HEK293 (cell line): ENCODE data around the genes TNFSF13, CD68, FXR2, TP53, CYB5D1 and GUCY2D.

GRCh38 chr17:7475596-7476113 lies 3.8 kb downstream of the ZBTB4 start:
- PRO-cap = no peak
- RRBS, 2 experiments = no CpG with 5 or more reads among the region's 14 CpGs

DNA sequence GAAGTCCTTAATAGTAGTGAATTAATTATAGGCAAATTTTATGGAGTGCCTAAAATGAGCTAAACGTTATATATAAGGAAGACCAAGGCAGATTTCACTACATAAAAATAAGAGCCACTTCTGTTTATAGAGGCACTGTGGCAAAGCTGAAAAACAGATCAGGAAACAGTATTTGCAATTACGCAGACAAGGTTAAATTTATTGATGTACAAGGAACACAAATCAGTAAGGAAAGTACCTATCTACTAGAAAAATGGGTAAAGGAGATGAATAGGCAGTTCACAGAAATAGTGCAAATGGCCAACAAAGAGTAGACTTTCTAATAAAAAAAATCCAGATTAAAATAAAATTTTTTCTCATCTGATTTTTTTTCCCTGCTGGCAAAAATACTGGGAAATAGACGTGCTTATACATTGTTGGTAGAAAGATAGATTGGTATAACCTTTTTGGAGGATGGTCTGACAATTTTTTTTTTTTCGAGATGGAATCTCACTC lies 5.4 kb downstream of the SLC35G6 start:
- PRO-cap = no peak
- RRBS, 2 experiments = no CpG with 5 or more reads among the region's 4 CpGs

- PRO-cap = no peak
- RRBS, 2 experiments = no CpG with 5 or more reads among the region's 7 CpGs
These were observed 12.0 kb downstream of the SLC35G6 start for GRCh38 chr17:7493168-7493822.

DNA sequence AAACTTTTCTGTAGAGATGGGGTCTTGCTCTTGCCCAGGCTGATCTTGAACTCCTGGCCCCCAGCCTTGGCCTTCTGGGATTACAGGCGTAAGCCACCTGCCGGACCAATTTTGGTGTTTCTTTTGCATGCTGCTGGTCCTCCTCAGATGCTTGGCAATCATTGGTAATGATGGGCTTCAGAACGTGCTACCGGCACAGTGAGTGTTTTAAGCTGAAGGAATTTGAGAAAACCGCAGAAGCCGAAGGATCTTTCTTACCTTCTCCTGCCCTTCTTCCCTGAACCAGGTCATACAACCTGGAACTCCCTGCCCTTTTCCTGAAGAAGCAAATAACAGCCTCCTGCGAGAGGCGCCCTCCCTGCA lies 494 bp upstream of the TNFSF12 start:
- PRO-cap = no peak
- RRBS, 2 experiments = 31 to 78% methylated on average over 3 of the region's 8 CpGs

- PRO-cap = no peak
- RRBS, 2 experiments = 81 to 86% methylated on average over 2 to 3 of the region's 24 CpGs
These were observed at the start of gene TNFSF13 for GRCh38 chr17:7558592-7559756. TNFSF13 (plus strand) TSS chr17:7558750.

GRCh38 chr17:7579035-7579782 lies at the start of gene CD68:
CD68 (plus strand) TSS chr17:7579638.
- PRO-cap = bidirectional peak, plus-strand start at chr17:7579602, minus-strand start at chr17:7579436
- RRBS, 2 experiments = no CpG with 5 or more reads among the region's 7 CpGs

DNA sequence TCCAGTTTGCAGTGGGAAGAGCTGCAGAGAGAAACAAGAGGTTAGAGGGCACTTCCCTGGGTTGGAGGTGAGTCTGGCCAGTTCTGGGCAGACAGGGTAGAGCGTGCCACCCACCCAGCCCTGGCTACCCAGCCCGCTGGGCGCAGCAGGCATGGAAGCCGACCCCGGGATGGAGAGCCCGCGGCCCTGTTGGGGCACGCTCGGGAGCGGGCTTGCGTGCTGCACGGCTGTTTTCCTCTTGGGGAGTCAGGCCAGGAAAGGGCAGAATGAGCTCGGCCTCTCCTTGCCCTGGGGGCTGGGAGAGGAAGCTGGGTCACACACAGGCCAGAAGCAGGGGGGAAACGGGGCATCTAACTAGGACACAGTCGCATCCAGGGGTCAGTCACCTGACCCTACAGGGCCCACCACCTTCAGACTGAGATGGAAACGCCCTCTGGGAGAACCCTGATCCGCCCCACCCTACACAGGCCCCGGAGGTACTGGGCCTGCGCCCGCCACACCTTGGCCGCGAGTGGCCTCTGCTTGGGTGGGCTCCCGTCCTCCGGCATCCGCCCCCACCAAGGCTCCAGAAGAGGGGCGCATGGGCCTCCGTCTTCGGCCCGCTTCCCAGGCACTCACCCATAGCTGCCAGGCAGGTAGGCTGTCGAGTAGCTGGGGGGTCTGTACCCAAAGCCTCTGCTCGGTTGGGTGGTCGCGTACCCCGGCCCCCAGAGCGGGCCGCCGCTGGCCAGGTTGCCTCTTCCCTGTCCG lies 1.2 kb downstream of the SOX15 start:
- PRO-cap = no peak
- RRBS, 2 experiments = 94 to 96% methylated on average over 11 of the region's 38 CpGs

- PRO-cap = bidirectional peak, plus-strand start at chr17:7591120, minus-strand start at chr17:7590866
- RRBS, 2 experiments = 95 to 100% methylated on average over 1 of the region's 8 CpGs
These were observed 893 bp upstream of the SOX15 start for GRCh38 chr17:7590631-7591343.

- PRO-cap = bidirectional peak, plus-strand start at chr17:7614683, minus-strand start at chr17:7614582; bidirectional peak, plus-strand start at chr17:7614919, minus-strand start at chr17:7614819; bidirectional peak, plus-strand start at chr17:7615347, minus-strand start at chr17:7615103
- RRBS, 2 experiments = 1 to 2% methylated on average over 23 of the region's 97 CpGs
These were observed at the start of gene FXR2 for GRCh38 chr17:7614616-7615721. FXR2 (minus strand) TSS chr17:7614897.

GRCh38 chr17:7669041-7669572 lies 18.2 kb downstream of the TP53 start:
- PRO-cap = no peak
- RRBS, 2 experiments = no CpG with 5 or more reads among the region's 4 CpGs

- PRO-cap = bidirectional peak, plus-strand start at chr17:7687636, minus-strand start at chr17:7687487
- RRBS, 2 experiments = no CpG with 5 or more reads among the region's 29 CpGs
These were observed at the start of gene TP53 for GRCh38 chr17:7687038-7687860. TP53 (minus strand) TSS chr17:7687490.

- PRO-cap = no peak
These were observed 268 bp downstream of the DNAH2 start for GRCh38 chr17:7717926-7718097.

GRCh38 chr17:7767604-7768169 lies 50.1 kb downstream of the DNAH2 start:
- PRO-cap = no peak
- RRBS, 2 experiments = no CpG with 5 or more reads among the region's 23 CpGs

- PRO-cap = no peak
- RRBS, 2 experiments = no CpG with 5 or more reads among the region's 7 CpGs
These were observed 4.8 kb downstream of the KDM6B start for GRCh38 chr17:7838600-7839442.

- PRO-cap = no peak
- RRBS, 2 experiments = no CpG with 5 or more reads among the region's 3 CpGs
These were observed 9.3 kb downstream of the KDM6B start for GRCh38 chr17:7843508-7843589.

DNA sequence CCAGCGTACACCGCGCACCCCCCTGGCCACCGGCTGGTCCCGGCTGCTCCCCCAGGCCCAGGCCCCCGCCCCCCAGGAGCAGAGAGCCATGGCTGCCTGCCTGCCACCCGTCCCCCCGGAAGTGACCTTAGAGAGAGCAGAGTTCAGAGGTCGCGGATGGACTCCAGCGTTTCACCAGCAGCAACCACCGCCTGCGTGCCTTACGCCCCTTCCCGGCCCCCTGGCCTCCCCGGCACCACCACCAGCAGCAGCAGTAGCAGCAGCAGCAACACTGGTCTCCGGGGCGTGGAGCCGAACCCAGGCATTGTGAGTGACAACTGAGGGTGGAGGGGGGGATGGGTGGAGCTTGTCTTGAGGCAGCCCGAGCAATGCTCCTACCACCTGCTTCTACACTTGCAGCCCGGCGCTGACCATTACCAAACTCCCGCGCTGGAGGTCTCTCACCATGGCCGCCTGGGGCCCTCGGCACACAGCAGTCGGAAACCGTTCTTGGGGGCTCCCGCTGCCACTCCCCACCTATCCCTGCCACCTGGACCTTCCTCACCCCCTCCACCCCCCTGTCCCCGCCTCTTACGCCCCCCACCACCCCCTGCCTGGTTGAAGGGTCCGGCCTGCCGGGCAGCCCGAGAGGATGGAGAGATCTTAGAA lies 7.6 kb upstream of the TMEM88 start:
- PRO-cap = no peak
- RRBS, 2 experiments = 92 to 93% methylated on average over 6 to 7 of the region's 34 CpGs

- PRO-cap = bidirectional peak, plus-strand start at chr17:7857974, minus-strand start at chr17:7857877
- RRBS, 2 experiments = under 1 to 2% methylated on average over 11 to 14 of the region's 27 CpGs
These were observed at the start of gene CYB5D1 for GRCh38 chr17:7857815-7858155. CYB5D1 (plus strand) TSS chr17:7858003.

DNA sequence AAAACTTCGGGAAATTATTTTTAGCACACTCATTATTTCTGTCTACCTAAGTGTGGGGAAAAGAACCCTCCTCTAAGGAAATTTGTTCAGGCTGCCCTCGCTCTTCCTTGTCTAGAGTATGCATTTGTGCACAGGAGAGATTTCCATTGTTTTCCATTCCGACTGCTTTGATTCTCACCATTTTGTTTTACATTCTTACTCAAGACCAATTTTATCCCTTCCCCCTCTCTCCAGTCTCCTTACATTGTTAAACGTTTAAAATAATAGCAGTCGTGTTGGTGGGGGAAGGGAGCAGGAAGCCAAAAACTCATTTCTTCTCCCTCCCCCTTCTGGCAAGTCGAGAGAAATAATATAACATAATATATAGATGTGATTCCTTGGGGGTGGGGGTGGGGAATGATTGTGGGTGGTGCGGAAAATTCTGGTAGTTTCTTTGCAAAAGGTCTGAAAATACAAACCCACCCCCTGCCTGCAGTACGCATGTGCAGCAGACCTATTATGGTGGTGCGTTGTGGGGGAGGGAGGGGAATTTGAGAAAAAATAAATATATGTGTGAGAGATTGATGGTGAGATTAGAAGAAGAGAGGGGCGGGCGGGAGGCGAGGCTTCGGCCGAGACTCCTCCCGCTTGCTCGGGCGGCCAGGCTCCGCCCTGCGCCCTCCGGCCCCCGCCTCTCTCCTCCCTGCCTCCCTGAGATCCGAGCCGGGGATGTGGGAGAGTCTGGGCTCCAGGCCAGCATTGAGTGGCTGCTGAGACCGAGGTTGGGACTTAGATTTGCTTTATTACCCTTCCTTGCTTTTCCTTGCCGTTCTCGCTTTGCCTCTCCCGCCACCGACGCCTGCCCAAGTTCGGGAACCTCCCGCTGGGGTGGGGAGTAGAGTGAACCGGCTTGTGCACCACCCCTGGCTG lies 1.3 kb upstream of the CHD3 start:
- PRO-cap = bidirectional peak, plus-strand start at position 269 of the sequence, minus-strand start at position 184 of the sequence; unidirectional peak, plus-strand start at position 738 of the sequence
- RRBS, 2 experiments = no CpG with 5 or more reads among the region's 32 CpGs

DNA sequence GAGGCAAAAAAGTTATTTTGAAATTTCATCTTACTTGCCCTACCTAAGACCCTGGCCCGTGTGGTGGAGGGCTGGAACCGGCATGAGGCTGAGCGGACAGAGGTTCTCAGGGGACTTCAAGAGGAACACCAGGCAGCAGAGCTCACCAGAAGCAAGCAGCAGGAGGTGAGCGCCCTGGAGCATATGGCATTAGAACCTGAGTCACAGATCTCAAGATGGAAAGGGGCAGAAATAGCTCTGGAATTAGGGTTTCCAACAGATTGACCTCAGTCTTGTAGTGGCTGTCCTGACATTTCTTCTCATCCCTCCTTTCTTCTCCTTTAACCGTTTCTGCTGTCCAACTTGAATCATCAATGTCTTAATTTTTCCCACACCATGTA lies 4.6 kb downstream of the CNTROB start:
- PRO-cap = no peak
- RRBS, 2 experiments = no CpG with 5 or more reads among the region's 5 CpGs

- PRO-cap = no peak
- RRBS, 2 experiments = 77 to 79% methylated on average over 3 to 6 of the region's 22 CpGs
These were observed at the start of gene GUCY2D for GRCh38 chr17:8002193-8002810. GUCY2D (plus strand) TSS chr17:8002615.